Bile duct (tissue), 1 donor: ENCODE measurements around the genes SERPINE1, ZNHIT1, IFT22 and SPDYE6.

- PRO-cap, result bidirectional peak, plus-strand start at chr7:101017286, minus-strand start at chr7:101017144; unidirectional peak, minus-strand start at chr7:101017612; unidirectional peak, minus-strand start at chr7:101017645
Observed at GRCh38 chr7:101017007-101017927, 2.6 kb upstream of the MUC17 start.

GRCh38 chr7:101094664-101095354, 9.5 kb downstream of the TRIM56 start:
- PRO-cap, result no peak

- PRO-cap, result unidirectional peak, plus-strand start at chr7:101126965; unidirectional peak, plus-strand start at chr7:101127104
Observed at GRCh38 chr7:101126311-101127447, at the start of gene SERPINE1. SERPINE1 (plus strand) TSS chr7:101127104.

DNA sequence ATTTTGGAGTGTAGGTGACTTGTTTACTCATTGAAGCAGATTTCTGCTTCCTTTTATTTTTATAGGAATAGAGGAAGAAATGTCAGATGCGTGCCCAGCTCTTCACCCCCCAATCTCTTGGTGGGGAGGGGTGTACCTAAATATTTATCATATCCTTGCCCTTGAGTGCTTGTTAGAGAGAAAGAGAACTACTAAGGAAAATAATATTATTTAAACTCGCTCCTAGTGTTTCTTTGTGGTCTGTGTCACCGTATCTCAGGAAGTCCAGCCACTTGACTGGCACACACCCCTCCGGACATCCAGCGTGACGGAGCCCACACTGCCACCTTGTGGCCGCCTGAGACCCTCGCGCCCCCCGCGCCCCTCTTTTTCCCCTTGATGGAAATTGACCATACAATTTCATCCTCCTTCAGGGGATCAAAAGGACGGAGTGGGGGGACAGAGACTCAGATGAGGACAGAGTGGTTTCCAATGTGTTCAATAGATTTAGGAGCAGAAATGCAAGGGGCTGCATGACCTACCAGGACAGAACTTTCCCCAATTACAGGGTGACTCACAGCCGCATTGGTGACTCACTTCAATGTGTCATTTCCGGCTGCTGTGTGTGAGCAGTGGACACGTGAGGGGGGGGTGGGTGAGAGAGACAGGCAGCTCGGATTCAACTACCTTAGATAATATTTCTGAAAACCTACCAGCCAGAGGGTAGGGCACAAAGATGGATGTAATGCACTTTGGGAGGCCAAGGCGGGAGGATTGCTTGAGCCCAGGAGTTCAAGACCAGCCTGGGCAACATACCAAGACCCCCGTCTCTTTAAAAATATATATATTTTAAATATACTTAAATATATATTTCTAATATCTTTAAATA, 11.4 kb downstream of the SERPINE1 start:
- PRO-cap, result bidirectional peak, plus-strand start at position 618 of the sequence, minus-strand start at position 543 of the sequence

GRCh38 chr7:101217860-101218816, at the start of gene ZNHIT1:
ZNHIT1 (plus strand) TSS chr7:101218165.
- PRO-cap, result bidirectional peak, plus-strand start at chr7:101218181, minus-strand start at chr7:101218003

DNA sequence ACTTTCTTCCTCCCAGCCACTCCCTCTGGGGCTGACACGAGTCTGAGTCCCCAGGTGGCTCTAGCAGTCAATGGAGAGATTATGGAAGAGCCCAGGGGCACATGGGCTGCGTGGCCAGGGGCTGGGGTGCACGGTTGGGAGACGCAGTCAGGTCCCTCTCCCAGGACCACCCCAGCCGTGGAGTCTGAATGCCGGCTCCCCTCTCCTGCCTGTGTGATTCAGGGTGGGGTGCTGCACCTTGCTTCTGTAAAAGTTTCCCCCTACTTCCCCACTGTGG, 1.9 kb downstream of the CLDN15 start:
- PRO-cap, result no peak

GRCh38 chr7:101238424-101238682, 751 bp upstream of the CLDN15 start:
- PRO-cap, result no peak

DNA sequence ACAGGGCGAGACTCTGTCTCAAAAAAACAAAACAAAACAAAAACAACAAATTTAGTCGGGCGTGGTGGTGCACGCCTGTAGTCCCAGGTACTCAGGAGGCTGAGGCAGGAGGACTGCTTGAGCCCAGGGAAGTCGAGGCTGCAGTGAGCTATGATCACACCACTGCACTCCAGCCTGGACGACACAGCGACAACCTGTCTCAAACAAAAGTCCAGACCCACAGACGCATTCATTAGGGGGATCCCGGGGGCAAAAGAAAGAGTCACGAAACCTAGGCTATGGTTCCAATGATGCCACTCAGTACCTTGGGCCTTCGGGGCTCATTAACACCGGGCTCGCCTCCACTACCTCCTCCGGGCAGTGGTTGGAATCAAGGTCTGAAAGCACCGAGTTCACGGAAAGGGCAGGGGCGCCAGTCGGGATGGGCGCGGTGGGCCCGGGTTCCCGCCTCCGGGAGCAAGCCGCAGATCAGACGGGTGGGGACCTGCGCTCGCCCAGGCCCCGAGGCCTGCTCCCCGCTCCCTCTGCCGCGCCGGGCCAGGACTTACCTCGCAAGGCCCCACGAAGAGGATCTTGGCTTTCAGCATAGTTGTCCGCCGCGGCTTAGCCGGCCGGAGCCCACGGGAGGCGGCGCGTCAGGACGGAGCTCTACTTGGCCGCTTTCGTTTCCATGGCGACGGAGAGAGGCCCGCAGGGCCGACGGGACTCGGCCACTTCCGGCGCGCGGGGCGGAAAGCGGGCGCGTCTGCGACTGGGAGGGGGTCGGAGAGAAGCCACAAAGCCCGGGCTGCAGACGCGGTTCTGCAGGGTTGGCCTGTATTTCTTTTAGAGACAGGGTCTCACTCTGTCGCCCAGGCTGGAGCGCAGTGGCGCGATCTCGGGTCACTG, at the start of gene IFT22:
Gene IFT22 (minus strand): TSS at position 690 of the 888 bp plus-strand sequence.
- PRO-cap, result bidirectional peak, plus-strand start at position 713 of the sequence, minus-strand start at position 668 of the sequence

DNA sequence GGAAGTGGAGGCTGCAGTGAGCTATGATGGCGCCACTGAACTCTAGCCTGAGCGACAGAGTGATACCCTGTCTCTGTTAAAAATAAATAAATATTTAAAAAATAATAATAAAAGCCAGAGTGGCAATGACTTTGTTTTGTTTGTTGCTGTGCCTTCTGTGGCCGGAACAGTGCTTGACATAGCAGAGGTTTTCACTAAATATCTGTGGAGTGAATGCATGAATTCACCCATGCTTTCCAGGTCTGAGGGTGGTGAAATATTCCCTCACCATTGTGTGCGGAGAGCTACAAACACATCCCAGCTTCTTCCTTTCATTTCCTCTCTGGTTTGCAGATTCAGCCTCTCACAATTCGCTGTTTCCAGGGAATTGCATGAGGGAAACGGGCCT, 48.1 kb upstream of the CUX1 start:
- PRO-cap, result no peak

DNA sequence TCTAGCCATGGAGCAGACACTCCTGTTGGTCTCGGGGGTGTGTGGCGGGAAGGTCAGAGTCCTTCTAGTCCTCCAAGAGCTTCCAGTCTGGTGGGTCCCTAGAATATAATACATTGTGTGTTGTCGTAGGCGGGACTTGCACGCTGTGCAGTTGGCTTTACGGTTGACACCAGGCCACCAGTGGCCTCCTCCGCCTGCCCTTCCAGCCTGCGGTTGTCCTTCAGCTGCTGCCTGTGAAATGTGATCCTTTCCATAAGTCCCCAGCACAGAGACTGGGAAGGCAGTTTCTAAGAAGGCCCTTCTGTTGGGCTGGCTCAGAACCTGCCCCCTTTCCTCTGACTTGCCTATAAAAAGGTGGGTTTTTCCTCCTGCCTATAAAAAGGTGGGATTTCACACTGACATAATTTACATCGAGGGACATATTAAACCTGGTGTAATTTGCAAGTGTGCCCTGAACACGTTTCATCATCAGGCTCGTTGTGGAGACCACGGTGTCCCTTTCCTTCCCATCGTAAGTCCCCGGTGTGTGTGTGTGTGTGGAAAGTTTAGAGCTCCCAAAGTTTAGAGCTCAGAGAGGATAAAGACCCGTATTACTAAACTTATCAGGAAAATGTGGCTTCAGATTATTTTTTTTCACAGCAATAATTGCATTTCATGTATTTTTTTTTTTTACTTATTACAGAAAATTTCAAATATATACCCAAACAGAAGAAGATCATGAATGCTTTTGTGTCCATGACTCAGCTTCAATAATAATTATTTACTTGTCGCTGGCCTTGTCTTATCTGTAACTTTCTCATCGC, 45.0 kb downstream of the CUX1 start:
- PRO-cap, result no peak

DNA sequence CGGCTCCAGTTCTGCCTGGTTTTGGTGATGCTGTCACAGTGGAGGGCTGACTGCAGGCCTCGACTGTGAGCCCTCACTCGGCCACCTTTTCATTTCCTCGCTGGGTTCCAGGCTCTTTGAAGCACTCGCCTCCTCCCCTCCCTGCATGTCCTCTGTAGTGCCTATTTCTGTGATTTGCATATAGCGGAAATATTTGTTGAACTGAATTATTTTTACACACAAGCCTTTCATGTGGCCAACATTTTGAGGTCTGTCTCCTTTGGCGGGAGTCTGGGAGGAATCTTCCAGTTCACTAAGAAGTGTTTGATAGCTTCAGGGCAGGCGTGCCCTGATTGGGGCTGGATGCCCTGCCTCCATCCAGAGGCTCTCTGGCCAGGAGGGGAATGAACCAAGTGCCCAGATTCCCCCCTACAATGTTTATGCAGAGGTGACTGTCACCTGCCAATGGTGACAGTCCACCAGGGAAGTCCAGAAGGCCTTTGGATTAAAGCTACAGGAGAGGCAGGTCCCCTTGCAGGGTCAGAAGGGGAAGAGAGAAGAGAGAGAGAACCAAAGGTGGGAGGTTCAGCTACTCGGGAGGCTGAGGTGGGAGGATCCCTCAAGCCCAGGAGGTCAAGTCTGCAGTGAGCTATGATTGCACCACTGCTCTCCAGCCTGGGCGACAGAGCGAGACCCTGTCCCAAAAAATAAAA, 67.6 kb downstream of the CUX1 start:
- PRO-cap, result no peak

GRCh38 chr7:101944143-101945324, 127.1 kb downstream of the CUX1 start:
- PRO-cap, result no peak

GRCh38 chr7:101953047-101953452, 135.6 kb downstream of the CUX1 start:
- PRO-cap, result bidirectional peak, plus-strand start at chr7:101953288, minus-strand start at chr7:101953130

GRCh38 chr7:102032961-102033433, 215.6 kb downstream of the CUX1 start:
- PRO-cap, result no peak

GRCh38 chr7:102049029-102049524, 231.7 kb downstream of the CUX1 start:
- PRO-cap, result no peak

- PRO-cap, result no peak
Observed at GRCh38 chr7:102254501-102255157, 32.0 kb upstream of the SH2B2 start.

DNA sequence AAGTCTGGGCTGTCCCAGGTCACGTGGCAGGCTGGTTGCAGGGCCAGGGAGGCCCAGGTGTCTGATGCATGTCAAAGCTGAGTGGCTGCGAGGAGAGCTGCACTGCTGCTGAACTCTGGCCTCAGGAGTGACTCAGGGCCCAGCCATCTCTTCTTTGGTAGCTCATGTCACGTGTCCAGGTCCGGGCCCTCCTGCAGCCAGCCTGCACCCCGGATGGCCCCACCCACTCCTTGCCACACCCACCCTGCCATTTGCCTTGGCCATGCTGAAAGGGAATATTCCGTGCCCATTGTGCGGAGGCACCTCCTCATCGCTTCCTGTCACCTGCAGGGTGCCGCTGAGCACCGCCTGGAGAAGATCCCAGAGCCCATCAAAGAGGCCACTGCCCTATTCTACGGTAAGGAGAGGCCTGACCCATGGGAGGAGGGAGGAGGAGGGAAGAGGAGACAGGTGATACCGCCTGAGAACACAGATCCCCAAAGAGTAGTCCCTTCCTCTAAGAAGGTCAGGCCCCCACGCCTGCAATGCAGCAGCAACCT, 12.7 kb upstream of the SH2B2 start:
- PRO-cap, result no peak

- PRO-cap, result no peak
Observed at GRCh38 chr7:102356311-102356848, at the start of gene SPDYE6. SPDYE6 (minus strand) TSS chr7:102356444.

DNA sequence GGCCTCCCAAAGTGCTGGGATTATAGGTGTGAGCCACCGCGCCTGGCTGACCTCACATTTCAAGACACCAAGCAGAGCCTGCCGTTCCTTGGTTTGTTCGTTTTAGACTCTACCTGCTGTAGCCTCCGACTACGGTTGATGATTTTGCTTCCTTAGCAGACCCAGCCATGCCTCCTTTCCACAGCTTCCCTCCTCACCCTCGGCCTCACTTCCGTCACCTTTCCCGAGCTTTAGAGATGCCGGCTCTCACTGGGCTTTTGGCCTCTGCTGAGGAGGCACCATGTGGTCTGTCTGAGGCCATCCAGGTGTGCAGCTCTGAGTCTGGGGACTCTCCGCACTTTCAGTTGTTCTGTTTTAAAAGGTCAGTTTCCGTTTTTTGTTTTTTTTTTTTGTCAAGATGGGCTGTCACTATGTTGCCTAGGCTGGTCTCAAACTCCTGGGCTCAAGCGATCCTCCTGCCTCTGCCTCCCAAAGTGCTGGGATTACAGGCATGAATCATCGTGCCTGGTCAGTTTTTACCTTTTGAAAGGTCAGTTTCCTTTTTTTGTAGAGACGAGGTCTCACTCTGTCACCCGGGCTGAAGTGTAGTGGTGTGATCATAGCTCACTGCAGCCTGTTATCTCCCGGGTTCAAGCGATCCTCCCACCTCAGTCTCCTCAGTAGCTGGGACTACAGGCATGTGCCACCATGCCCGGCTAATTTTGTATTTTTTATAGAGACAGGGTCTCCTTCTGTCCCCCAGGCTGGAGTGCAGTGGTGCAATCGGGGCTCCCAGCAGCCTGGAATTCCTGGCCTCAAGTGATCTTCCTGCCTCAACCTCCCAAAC, 11.8 kb downstream of the ORAI2 start:
- PRO-cap, result no peak

DNA sequence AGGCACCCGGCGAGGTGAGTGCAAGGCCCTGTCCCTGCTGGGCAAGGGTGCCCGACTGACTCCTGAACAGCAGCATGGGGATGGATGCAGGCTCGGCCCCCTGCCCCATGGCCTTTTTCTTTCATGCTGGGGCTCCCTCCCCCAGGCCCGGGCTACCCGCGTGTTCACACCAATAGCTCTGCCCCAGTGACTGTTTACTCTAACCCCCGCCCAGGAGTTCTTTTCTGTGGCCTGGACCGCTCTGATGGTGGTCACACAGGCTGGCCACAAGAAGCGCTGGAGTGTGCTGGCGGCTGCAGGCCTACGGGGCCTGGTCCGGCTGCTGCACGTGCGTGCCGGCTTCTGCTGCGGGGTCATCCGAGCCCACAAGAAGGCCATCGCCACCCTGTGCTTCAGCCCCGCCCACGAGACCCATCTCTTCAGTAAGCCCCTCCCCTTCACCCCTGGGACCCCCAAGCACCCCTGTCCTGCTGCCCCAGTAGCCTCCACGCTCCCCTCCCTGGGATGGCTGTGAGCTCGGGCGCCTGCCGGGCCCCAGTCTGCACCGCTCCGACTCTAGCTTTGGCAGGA, 3.9 kb downstream of the LRWD1 start:
- PRO-cap, result no peak